Umbilical cord (tissue), 2 donors: ENCODE measurements around a stretch of chr12.

DNA sequence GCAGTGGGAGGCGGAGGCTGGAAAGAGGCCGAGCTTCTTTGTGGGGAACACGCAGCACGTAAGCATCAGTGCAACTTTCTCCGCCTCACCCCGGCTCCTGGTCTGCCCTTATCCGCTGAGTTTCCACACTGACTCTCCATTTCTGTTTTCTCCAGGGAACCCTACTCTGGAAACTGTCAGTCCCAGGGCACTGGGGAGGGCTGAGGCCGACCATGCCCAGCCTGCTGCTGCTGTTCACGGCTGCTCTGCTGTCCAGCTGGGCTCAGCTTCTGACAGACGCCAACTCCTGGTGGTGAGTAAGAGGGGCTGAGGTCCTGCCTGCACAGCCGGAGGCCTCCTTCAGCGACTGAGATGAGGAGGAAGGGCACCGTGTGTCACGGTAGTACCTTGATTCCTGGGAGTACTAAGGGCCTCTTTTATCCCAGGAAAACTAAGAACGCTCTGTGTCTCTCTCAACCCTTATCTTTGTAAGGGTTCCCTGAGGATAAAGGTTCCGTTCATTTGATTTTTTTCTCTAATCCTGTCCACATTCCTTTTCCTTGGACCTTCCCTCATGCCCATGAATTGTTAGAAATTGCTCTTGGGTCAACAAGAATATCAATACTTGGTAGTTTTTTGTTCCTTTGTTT lies 2.2 kb downstream of the WNT5B start:
- RAMPAGE, long total RNA = no peak

DNA sequence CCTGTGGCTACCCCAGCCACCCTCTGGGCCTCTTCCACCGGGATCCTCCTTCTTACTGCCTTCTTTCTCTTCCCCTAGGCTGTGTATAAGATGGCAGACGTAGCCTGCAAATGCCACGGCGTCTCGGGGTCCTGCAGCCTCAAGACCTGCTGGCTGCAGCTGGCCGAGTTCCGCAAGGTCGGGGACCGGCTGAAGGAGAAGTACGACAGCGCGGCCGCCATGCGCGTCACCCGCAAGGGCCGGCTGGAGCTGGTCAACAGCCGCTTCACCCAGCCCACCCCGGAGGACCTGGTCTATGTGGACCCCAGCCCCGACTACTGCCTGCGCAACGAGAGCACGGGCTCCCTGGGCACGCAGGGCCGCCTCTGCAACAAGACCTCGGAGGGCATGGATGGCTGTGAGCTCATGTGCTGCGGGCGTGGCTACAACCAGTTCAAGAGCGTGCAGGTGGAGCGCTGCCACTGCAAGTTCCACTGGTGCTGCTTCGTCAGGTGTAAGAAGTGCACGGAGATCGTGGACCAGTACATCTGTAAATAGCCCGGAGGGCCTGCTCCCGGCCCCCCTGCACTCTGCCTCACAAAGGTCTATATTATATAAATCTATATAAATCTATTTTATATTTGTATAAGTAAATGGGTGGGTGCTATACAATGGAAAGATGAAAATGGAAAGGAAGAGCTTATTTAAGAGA lies 16.8 kb downstream of the WNT5B start:
- RAMPAGE, long total RNA = no peak

DNA sequence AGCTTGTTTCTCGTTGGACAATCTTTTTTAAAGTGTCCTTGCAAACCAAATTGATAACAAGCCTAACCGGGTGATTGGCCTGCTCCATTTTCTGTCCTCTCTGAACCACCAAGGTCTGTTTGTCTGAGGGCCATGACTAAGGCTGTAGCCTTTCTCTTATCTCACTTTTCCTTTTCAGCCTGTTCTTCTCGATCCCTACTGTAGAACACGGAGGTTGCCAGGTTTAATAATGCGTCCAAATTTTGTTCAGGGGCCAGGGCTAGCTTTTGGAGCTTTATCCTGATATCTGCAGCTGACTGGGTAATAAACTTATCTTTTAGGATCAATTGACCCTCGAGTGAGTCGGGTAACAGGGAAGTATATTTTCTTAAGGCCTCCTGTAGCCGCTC lies 23.2 kb downstream of the ADIPOR2 start:
- RAMPAGE, long total RNA = no peak

DNA sequence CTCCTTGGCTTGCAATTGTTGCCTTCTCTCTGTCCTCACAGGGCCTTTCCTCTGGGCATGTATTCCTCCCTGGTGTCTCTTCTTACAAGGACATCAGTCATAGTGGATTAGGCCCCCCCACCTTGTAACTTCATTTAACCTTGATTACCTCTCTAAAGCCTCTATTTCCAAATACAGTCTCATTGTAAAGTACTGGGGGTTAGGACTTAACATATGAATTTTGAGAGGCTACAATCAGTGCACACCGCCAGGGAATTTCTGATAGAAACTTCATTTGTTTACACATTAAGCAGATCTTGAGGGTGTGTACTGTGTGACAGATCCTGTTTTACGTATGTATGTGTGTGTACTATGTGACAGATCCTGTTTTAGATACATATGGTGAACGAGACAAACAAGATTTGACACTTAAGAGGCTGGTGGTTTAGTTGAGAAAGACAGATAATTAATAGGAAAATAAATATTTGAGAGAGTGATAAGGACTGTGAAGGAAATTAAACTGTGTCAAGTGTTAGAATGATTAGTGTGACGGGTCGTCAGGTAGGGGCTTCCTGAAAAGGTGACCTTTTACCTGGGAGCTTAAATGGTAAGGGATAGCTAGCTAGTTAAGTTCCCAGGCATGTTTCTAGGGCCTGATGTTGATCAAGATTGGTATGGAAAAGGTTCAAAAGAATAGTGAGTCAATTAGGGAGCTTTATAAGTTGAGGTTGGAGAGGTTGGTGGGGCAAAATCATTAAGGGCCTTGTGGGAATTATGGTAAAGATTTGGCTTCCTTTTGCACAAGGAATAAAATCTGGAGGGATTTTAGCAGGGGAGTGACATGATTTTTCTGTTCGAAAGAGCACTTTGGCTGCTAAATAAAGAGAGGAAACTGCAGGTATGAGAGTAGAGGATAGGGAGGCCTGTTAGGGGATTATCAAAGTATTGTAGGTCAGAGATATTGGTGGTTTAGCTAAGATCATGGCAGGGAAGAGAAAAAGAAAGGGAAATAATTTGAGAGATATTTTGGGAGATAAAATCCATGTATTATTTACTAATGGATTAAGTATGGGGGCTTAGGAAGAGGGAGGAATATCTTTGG lies 49.9 kb downstream of the ADIPOR2 start:
- RAMPAGE, long total RNA = no peak

DNA sequence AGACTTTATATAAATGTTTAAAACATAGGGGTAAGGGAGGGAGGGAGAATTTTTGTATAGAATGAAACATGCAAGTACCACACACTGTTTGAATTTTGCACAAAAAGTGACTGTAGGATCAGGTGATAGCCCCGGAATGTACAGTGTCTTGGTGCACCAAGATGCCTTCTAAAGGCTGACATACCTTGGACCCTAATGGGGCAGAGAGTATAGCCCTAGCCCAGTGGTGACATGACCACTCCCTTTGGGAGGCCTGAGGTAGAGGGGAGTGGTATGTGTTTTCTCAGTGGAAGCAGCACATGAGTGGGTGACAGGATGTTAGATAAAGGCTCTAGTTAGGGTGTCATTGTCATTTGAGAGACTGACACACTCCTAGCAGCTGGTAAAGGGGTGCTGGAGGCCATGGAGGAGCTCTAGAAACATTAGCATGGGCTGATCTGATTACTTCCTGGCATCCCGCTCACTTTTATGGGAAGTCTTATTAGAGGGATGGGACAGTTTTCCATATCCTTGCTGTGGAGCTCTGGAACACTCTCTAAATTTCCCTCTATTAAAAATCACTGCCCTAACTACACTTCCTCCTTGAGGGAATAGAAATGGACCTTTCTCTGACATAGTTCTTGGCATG lies 33.7 kb upstream of the LRTM2 start:
- RAMPAGE, long total RNA = no peak

DNA sequence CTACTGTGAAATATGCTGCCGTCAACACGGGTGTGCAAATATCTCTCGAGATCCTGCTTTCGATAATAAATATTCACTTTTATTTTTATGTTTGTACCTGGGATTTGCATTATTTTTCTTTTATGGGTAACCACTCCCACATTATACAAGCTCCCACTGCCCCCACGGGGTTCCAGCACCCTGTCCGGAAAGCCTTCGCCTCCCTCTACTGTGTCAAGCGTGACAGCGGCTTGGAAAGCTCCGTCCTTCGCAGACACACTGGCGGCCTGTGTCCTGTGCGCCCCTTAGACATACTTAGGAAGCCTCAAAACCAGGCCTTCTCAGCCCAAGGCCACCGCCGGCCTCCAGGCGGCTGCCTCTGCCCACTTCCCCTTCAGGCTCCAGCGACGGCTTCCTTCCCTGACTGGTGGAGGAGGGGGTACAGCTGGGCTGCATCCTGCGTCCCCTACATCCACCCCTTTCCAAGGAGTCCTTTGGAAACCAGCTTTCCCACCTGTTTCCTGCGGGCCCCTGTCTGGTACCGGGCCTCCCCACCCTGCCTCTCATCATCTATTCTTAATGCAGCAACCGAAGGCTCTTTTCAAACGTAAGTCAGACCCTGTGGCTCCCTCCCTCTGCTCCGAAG lies 2.5 kb upstream of the CACNA2D4 start:
- RAMPAGE, long total RNA = no peak

- RAMPAGE, long total RNA = no peak
Measured at GRCh38 chr12:1974904-1975291, 29.4 kb downstream of the DCP1B start.

DNA sequence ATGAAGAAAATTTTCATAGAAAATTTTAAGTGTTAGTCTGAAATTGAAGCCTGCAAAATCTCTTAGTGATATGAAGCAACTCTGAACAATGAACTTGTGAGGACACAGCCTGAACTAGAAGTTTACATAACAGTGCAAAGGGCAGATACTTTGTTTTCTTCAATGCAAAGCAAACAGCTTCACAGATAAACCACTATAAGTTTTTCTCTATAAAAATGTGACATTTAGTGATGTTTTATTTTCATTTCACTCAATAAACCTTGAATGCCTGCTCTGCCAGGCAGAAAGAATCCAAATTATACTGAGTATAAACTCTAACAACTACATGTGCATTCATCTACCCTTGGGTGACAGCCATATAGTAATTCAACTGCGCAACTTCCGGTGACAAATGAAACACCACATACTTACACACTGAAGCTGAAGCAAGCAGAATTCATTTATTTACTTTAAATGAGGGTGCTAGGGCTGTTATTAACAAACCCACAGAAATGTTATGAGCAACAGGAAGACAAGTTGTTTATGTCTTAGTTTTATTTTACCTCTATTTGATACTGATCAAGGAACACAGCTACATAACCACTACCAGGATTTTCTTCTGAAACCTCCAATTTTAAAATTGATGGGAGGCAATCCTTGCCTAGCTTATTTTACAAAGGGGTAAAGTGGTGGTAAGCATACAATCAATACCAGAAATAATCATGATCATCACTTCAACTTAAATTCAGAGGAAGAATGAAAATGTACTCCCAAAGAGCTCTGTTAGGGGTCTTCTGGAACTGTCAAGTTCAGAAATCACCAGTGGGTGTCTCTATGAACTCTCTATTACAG lies 10.2 kb downstream of the DCP1B start:
- RAMPAGE, long total RNA = no peak

DNA sequence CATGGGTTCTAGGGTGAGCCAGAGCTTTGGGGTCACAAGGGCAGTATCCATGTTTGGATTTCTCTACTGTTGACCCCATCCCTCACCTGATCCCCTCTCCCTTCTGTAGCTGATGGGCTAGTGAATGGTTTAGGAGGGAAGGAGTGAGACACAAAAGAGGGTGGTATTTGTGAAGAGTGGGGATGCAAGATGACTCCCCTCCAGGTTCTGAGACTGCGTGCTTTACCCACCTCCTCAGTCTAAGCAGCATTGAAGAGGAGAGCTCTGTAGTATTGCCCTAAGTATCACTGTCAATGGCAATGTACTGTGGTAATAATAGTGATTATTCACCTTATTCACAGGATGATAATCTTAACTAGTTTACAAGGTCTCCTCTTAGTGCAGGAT lies 2.3 kb downstream of the CACNA1C start:
- RAMPAGE, long total RNA = no peak

DNA sequence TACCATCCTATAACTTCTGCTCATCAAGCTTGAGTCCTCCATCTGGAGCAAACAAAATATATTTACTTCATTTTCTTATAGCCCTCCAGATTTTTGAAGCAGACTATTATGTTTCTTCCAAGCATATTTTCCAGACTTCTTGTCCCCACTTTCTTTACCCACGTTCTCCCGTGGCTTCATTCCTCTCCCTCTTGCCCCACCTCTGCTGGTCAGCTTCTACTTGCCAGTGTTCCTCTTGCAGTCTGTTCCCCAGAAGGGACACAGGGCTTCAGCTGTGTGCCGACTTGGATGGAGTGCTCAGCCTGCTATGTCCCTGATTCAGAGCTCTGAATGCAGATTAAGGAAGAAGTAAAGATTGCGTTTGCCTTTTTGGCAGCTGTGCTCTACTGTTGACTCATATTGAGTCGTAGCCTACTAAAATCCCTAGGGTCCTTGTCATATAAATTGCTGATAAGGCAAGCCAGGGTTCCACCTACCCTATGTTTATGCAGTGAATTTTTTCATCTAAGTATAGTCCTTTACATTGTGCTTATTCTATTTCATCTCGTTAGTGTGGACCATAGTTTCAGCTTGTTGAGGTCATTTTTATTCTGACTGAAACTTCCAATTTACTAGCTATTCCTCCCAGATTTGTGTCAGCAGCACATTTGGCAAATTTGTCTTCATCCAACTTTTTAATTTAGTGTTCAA lies 31.7 kb downstream of the CACNA1C start:
- RAMPAGE, long total RNA = no peak

DNA sequence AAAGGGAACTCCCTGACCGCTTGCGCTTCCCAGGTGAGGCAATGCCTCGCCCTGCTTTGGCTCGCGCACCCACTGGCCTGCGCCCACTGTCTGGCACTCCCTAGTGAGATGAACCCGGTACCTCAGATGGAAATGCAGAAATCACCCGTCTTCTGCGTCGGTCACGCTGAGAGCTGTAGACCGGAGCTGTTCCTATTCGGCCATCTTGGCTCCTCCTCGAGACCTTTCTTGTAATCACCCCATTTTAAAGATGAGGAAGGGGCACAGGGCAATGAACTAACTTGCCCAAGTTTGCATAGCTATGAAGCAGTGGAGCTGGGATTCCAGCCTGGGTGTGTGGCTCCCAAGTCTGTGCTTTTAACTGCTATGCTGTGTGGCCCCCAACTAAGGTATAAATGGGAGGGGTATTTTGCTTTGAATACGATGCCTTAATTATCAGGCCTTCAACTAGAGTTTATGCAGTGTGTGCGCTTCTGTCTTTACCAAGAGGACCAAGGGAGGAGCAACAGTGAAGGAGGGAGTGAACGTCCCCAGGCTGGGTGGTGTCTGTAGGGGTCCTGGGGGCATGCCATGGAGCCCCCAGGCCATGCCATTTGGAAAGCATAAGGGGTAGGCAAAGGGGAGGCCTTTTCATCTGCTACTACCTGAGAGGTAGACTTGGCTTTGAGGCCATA lies 83.5 kb downstream of the CACNA1C start:
- RAMPAGE, long total RNA = no peak

DNA sequence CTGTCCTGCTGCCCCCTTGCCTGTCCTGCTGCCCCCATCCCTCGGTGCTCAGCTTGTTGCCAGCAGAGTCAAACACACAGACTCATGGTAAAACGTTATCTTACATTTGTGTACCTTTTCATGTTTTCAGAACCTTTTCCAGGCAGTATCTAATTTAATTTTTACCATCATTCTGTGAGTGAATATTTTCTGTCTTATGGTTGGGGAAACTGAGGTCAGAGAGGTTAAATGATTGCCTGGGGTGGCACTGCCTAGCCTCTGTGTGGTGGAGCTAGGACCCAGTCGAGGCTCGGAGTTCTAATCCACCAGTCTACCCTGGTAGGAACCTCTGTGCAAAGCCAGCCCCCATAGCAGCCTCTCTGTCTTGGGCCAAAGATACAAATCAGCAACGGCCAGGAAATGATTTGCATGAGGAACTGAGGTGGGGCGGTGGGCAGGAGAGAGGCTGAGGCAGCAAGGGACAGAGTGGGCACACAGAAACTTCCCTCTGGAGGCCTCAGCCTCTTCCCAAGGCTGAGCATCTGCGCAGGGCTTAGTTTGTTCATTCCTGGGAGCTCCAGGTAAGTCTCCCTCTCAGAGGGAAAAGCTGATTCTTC lies 134.3 kb downstream of the CACNA1C start:
- RAMPAGE, long total RNA = no peak

DNA sequence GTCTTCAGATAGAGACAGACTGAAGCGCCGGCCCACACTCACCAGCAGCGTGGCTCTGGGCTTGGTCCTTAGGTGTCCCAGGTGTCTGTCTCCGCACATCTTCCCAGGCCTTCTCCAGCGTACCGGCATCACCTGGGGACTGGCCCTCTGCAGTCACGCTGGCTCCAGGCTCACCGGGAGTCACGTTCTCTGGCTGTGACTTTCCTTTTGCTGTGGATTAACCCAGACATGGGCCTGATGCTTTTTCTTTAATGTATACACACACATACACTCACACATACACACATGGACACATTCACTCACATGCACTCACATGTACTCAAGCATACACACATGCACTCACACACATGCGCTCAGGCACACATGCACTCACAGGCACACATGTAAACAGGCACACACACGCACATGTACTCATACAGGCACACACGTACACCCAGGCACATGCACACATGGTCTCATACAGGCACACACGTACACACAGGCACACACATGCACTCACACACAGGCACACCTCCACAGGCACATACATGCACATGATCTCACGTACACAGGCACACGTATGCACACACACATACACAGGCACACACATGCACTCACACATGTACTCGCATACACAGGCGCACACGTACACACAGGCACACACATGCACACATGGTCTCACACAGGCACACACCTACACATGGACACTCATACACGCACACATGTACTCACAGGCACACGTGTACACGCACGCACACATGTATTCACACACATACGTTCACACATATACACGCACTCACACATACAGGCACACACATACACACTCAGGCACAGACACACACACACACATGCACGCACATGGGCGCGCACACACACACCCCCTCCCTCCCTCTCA lies 138.7 kb downstream of the CACNA1C start:
- RAMPAGE, long total RNA = no peak

DNA sequence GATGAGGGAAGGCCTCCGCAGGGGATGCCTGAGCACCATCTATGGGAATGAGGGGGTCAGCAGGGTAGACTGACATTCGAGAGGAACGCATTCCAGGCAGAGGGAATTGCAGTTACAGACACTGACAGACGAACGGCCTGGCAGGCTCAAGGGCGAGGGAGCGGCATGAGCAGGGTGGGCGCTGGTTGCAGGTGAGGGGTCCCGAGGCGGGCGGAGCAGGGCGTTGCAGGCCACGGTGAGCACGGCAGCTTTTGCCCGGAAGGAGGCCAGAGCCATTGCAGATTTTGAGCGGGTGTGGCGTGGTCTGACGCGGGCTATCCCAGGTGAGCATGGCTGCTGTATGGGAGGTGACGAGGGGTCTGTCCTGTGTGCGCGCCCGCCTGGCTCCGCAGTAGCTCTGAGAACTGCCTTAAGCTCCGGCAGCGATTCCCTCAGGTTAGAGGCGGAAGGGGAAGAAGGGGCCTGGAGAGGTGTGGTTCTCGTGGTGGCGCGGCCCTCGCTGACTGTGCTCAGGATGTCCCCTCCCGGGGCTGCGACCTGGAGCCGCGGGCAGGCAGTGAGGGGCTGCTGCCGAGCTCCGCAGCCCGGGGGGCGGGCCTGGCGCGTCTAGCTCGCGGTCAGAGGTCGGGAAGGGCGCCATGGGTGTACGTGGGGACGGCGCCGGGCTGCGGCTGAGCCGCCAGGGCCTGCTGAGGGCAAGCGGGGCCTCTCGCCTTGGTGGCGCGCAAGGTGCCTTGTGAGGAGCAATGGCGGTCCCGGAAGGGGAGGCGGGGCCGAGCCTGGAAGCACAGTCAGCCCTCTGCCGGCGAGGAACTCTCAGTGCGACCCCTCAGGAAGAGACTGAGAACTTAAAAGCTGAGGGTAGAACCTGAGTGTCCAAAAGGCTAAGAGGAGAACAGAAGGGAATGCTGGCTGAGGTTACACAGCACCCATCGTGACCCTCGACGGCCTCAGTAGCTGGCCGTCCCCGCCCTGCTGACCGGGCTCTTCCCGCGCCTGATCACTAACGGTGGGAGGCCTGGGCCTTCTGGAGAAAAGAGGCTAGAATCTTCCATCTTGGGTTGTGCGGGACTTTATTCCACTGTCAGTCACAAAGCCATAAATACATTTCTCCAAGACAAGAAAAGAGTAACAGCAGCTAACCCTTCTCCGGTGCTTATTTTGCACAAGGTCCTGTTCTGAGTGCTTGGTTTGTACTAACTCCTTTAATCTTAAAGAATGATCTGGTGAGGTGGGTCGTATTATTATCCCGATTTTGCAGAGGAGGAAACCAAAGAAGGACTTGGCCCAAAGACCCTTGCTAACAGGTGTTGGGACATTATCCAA lies 177.3 kb downstream of the CACNA1C start:
- RAMPAGE, long total RNA = no peak

DNA sequence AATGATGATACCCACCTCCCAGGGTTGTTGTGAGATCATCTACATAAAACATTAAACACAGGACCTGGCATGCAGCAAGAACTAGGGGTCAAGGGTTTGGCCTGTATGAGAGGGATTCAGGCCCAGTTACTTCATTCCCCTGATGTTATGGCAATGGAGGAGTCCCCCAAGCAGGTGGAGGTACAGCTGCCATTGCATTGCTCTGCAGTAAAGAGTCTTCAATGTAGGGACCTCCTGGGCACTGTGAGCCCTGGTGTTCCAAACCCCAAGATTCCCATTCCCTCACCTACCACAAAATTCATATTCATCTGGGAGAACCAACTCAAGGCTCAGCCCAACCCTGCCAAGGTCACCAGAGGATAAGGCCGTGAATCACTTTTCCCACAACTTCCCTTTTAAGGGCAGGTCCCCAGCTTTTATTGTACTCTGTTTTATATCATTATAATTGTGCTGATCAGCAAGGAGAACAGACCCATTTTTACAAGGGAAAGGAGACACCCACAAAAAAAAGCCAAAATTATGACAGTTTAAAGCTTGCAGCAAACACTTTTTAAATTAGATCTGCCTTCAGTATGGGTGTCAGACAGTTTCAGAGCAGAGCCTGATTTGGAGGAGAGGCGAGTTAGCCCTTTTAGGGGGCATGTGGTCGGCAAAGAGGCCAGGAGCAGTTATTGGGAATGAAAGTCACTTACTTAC lies 363.0 kb upstream of the FKBP4 start:
- RAMPAGE, long total RNA = no peak

GRCh38 chr12:2553610-2554167 lies 241.1 kb upstream of the FKBP4 start:
- RAMPAGE, long total RNA = no peak

DNA sequence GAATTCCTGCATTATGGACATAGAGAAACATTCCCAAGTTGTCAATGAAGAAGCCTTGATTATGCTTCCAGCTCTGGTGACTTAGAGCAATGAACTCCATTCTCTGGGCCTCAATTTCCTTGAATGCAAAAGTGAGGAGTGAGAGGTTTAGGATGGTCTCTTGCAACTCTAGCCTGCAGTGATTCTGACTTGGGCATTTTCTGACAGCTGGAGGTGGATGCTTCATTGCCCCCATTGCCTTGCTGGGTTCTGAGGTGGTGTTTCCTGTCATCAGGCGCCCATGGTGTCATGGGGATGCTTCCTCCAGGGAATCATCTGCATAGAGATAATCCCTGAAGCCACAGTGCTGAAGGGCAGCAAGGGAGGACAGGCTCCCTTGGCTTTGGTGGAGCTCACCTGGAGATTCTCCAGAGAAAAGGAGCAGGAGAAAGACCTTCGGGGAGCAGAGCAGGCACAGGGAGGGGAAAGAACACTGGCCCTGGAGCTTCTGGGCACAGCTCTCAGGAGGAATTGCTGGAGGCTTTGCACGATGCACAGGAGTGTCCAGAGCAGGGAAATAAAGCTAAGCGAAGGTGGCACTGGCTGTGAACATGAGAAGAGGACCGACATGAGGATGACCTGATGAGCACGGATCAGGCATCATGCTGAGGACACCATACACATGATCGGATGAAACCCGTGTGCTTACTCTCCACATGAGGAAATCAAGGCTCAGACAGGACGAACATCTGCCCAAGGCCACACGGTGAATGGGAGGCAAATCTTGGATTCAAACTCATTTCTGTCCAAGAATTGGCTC lies 155.1 kb upstream of the FKBP4 start:
- RAMPAGE, long total RNA = no peak

GRCh38 chr12:2797579-2797992 lies 2.8 kb downstream of the FKBP4 start:
- RAMPAGE, long total RNA = no peak

GRCh38 chr12:3032648-3033192 lies 44.5 kb upstream of the TSPAN9 start:
- RAMPAGE, long total RNA = no peak

- RAMPAGE, long total RNA = no peak
Measured at GRCh38 chr12:3096899-3098344, 20.2 kb downstream of the TSPAN9 start.